HTERT-HM (cell line): ENCODE measurements around a stretch of chr15.

DNA sequence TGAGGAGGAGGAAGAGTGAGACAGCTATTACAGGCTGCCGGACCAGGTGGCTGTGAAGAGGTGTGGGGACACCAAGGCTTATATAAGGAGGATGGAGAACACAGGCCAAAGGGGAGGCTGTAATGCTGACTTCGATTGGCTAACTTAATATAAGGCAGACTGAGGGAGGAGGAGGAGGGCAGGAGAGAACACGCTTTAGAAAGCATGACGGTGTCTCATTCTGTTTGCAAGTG is 168.9 kb upstream of the ICE2 start:
- RRBS: no CpG with 5 or more reads among the region's 4 CpGs

- RRBS: no CpG with 5 or more reads among the region's 5 CpGs
These were observed 356.1 kb downstream of the RORA start for GRCh38 chr15:60872720-60873661.

GRCh38 chr15:61102500-61102927 is 126.6 kb downstream of the RORA start:
- RRBS: no CpG with 5 or more reads among the region's 3 CpGs

GRCh38 chr15:61170191-61170961 is 58.7 kb downstream of the RORA start:
- RRBS: no CpG with 5 or more reads among the region's 10 CpGs

GRCh38 chr15:61183757-61184460 is 45.2 kb downstream of the RORA start:
- RRBS: no CpG with 5 or more reads among the region's 4 CpGs

- RRBS: no CpG with 5 or more reads among the region's 2 CpGs
These were observed 160.3 kb upstream of the RORA start for GRCh38 chr15:61389438-61389722.

DNA sequence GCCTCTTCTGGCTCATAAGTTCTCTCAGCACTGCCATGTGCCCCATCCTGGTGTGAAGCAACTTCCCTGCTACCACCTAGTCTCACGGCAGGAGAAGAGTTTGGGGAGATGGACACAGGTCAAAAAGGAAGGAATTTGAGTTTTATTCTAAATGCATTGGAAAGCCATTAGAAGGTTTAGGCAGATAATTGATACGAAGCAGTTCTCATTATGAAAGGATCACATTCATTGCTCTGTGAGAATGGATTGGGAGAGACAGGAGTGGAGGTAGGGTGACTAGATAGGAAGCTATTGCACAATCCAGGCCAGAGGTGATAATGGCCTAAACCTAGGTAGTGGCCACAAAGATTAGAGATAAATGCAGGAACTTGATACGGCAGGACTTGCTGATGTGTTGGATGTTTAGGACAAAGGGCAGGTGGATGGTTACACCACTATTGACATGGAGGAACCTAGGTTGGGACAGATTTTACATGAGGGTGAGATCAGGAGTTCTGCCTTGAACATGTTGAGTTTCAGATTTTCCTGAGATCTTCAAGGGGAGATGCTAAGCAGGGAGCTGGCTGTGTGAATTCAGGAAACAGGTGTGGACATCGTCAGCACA is 173.1 kb upstream of the RORA start:
- RRBS: no CpG with 5 or more reads among the region's 4 CpGs

DNA sequence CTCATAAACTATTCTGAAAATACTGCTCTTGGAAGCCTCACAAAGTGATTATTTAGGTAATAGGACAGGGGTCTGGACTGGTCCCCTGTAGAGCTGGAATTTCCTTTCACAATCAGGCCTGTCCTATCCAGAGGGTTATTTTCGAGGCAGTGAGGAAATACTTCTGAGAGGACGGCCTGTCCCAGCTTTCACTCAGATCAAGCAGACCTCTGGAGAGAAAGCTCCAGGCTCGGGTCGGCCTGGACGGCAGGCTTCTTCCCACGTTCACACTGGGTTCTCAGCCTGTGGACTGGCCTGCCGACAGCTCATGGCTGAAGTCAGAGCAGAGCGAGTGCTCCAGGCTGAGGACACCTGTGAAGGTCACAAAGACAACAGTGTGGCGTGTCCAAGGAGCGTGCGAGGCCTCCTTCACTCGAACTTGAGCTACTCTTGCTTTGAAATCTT is 405.3 kb downstream of the VPS13C start:
- RRBS: no CpG with 5 or more reads among the region's 12 CpGs

GRCh38 chr15:62119045-62119868 is 45.8 kb downstream of the C2CD4B start:
- RRBS: no CpG with 5 or more reads among the region's 9 CpGs

DNA sequence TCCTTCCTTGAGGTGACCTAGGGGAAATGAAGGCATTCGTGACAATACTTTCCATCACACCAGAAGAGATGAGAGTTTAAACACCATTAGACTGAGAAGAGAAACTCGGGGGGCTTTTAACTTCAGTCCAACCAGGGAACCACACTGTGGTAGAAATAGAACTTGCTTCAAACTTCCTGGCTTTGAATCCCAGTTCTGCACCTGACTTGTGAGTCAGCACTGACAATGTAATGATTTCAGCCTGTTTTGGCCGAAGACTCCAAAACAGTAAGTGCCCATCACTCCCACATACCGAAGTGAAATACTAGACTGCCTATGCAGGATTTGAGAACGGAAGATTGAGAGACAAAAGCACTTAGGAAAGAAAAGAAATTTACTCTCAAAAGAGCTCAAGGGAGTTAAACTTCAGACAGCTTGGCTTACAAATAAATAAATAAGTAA is 27.0 kb downstream of the C2CD4B start:
- RRBS: no CpG with 5 or more reads among the region's 5 CpGs

DNA sequence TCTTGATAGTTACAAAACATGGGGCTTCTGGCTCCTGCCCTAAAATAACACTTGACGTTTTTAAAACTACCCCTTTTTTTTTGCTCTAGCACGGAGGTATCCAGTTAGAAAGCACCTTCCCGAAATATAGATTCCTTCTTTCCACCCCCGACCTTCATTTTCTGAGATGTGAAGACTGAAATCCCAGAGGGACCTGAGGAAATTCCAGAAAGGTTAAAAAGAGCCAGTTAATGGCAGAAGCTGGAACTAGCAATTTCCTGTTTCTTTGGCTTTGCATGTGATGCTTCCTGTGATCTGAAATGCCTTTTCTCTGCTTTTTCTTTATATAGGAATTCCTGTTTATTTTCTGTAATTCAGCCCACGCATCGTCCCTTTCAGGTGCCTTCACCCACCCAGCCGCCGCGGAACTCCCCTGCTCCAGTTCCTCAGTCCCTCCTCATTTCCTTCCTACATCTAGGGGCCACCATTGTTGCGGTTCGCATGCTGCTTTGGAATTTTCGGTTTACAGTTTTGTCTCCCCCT is 937 bp upstream of the C2CD4B start:
- RRBS: no CpG with 5 or more reads among the region's 12 CpGs

DNA sequence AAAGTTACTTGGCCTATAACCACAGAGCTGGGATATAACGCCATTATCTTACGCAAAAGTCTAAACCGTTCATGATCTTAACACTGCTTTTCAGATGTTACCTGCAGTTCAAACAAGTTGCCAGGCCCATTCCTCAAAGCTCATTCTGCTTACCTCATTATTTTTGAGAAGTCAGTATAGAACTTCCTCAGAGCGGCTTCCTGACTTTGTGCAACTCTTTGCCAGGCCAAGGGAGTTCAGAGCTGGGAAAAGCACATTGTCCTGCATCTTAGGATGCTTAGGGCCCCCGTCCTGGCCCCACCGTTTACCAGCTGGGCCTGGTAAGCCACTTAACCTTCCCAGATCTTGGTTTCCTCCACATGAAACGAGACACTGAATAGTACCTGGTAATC is 6.8 kb upstream of the C2CD4B start:
- RRBS: no CpG with 5 or more reads among the region's 7 CpGs

GRCh38 chr15:62288245-62288680 is 102.1 kb upstream of the TLN2 start:
- RRBS: no CpG with 5 or more reads among the region's 2 CpGs

GRCh38 chr15:62816053-62816636 is 226.4 kb upstream of the TPM1 start:
- RRBS: no CpG with 5 or more reads among the region's 9 CpGs

DNA sequence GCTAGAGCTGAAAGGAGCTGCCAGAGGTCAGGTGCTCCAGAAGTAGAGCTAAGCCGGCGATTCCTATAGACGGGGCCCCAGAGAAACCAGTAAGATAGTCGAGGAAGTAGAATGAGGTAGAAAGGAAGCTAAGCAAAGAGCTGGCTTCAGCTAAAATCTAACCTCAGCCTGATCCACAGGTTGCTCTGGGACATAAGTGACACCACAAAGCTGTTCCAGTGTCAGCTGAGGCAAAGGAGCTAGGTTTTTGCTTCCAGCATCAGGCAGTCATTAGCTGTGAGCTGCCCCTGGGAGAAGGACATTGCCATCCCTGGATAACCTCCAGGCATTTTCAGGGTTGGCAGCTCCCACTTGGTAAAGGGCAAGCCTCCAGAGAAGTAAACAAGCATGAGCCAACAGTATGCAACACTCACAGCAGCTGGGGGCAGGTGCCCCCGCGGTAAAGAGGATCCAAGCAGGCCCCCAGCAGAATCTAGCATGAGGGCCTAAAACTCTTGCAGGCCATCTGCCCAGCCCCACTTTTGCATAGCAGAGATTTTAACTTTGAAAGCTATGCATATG is 84.1 kb upstream of the TPM1 start:
- RRBS: no CpG with 5 or more reads among the region's 6 CpGs

GRCh38 chr15:63040579-63041162 is 1.9 kb upstream of the TPM1 start:
- RRBS: no CpG with 5 or more reads among the region's 8 CpGs

DNA sequence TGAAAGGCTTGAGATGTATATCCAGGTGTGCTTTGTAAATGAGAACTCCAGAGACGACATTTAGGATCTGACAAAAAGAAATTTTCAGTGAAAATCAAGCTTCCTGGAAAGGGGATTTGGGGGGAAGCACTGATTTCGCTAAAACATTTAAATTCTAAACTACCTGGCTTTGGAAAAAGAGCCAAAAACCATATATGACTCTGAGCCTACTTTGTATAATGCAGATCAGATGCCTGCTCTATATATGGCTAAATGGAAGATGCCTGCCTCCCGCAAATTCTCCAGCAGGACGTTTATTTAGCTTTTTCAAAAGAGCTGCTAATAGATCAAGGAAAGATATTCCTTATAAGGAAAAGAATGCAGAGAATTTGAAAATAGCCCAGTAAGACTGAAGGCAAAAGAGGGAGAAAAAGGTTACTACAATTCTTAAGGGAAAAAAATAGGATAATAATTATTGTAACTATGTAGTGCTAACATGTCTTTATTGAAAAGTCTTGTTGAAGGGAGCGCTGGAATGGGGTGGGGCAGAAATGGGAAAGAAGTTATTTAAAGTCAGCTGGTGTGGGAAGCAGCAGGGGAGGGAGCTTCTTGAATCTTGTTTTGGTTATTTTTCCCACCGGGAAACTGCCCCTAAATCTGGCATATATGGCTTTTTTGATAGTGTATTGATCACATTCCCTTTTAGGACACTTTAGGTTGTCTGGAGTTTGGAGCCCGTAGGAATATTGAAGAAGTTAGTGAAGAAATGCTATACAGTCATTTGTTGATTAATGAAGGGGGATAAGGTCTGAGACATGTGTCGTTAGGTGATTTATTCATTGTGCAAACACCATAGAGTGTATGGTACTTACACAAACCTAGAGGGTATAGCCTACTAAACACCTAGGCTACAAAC is 2.9 kb downstream of the TPM1 start:
- RRBS: no CpG with 5 or more reads among the region's 8 CpGs

DNA sequence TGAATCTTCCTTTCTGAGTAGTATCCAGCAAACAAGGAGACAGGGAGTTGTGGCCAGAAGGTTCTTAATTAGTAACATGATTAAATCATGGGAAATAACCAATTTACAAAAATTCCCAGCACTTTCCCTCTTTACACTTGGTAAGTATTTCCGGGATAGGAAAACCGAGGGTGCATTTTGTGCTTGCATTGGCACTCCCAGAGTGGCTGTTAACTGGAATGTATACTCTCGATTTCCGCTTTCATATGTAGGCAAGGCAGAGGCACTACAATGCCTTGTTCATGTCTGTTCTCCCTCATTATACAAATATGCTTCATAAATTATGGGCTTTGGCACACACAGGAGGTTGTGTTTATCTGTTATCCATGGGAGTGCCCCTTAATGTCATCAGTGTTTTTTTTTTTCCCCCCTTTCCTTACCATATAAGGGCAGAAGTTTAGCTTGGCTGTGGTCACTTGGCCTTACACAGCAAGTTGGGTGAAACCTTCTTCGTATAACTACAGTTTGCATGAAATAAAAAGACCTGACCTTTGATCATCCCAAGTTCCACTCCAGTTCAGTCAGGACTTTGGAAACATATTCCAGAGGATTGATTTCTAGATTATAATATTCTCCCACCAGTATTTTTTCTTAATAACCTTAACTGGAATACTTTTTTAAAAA is 8.7 kb downstream of the TPM1 start:
- RRBS: no CpG with 5 or more reads among the region's 5 CpGs